Astrocyte (in vitro differentiated cells and primary cell): Measurements from ENCODE around the gene APOB.

DNA sequence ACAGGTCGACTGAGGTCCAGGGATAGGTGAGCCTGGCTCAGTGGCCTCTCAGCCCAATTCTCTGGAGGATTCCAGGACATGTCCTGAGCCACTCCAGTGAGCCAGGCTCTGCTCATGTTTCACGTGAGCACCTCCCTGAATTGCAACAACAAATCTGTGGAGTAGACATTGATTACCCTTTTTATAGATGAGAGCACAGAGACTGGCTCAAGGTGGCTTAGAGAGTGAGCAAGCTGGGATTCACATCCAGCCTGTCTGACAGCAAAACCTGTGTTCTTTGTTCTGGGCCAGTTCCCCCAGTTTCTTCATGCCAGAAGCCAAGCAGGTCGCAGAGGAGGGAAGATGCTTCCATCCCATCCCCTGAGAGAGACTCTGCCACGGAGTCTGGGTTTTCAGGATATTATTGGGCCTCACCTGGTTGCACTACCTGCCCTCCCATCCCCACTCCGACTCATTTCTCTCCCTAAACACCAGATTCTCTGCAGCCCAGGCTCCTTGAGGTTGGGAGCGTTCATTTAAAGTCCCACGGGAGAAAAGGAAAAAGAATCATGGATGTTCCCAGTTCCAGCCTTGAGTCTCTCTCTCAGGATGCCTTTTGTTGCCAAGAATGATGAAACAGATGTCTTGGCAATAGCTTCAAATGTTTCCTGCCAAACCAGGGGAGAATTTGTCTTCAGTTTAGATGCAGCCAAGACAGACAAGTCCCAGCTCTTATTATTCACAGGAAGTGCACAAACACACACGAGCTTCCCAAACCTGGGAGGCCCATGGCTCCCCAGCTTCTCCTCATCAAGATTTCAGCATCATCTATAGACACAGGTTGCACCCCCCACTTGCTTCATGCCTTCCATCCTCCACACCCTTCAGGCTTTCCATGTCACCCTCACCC lies 46.2 kb downstream of the HS1BP3 start:
- PRO-cap: no peak
- RRBS, 2 experiments: no CpG with 5 or more reads among the region's 8 CpGs

DNA sequence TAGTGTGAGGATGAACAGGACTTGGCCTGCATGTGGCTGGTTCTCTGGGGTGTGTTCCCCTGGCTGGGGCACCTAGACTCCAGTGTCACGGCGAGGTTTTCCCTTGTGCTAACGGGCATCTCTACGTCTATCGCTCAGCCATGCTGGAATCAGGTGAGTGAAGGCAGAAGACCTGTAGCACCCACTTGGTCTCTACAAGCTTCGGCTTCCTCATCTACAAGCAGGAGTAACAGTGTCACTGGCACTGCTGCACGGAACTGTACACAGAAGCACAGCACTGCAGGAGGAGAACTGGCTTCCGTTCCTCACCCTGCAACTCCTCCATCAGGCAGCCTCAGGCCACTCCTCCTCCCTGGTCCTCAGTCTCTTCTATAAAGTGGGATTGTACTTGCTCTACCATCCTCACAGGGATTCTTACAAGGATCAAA lies 30.6 kb downstream of the HS1BP3 start:
- PRO-cap: no peak
- RRBS, 2 experiments: no CpG with 5 or more reads among the region's 8 CpGs

GRCh38 chr2:20622774-20623139 lies 28.1 kb downstream of the HS1BP3 start:
- PRO-cap: no peak
- RRBS, 2 experiments: no CpG with 5 or more reads among the region's 9 CpGs

DNA sequence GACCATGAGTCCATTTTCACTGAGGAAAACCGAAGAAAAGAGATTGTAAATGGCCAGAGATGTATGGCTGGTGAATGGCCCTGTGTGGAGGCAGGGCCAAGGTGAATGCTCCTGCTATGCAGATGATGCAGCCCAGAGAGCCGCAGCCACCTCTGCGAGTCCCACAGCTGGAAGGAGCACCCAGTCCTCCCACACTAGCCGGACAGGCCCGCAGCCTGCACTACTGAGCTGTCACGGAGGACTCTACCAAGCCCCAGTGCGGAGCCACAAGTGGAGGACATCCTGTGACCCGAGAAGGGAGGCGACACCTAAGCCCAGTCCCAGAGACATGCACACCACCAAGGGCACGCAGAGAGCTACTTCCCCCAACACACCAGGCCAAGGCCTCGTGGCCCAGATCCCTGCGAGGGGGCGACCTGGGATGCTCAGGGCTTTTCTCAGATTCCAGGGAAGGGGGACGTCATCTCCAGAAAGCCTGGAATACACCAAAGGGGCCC lies 12.9 kb downstream of the HS1BP3 start:
- PRO-cap: no peak
- RRBS, 2 experiments: no CpG with 5 or more reads among the region's 14 CpGs

DNA sequence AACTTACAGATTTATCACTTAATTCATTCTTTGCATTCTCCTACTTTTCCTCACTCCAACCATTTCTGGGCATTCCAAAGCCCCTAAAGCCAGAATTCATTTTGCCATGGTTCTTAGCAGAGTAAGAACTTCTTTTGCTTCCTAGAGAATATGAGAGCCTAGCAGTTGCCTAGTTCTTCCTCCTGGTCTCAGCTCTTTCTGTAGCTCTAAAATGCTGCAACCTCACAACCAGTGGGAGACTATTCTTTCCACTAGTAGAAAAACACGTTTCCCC lies 22.3 kb downstream of the GDF7 start:
- PRO-cap: no peak
- RRBS, 2 experiments: no CpG with 5 or more reads among the region's 1 CpG

GRCh38 chr2:21010774-21011415 lies 33.0 kb downstream of the APOB start:
- PRO-cap: no peak
- RRBS, 2 experiments: no CpG with 5 or more reads among the region's 9 CpGs

- PRO-cap: no peak
- RRBS, 2 experiments: no CpG with 5 or more reads among the region's 9 CpGs
Observed at GRCh38 chr2:21035366-21036458, 8.2 kb downstream of the APOB start.

DNA sequence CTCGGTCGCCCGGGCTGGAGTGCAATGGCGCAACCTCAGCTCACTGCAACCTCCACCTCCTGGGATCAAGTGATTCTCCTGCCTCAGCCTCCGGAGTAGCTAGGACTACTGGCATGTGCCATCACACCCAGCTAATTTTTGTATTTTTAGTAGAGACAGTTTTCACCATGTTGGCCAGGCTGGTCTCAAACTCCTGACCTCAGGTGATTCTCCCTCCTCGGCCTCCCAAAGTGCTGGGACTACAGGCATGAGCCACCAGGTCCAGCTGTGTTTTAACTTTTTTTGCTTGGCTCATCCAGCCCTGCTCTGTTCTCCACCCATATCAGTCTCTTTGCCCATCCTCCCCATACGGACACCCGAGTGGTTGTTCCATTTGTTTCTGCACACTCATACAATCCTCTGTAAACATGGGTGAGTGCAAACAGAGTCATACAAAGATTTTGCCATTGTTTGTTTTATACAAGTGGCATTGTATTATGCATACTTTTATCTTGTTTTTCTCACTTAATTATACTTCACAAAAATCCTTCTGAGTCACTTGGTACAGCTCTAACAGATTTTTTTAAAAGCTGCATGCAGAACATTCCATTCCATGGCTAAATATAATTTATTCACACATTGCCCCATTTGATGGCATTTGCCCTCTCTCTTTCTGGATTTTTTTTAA lies 5.4 kb downstream of the APOB start:
- PRO-cap: no peak
- RRBS, 2 experiments: no CpG with 5 or more reads among the region's 8 CpGs

- PRO-cap: no peak
- RRBS, 2 experiments: 9 to 16% methylated on average over 14 of the region's 60 CpGs
Observed at GRCh38 chr2:21043495-21044501, at the start of gene APOB. Gene APOB, minus strand, starts transcription at chr2:21044073.

DNA sequence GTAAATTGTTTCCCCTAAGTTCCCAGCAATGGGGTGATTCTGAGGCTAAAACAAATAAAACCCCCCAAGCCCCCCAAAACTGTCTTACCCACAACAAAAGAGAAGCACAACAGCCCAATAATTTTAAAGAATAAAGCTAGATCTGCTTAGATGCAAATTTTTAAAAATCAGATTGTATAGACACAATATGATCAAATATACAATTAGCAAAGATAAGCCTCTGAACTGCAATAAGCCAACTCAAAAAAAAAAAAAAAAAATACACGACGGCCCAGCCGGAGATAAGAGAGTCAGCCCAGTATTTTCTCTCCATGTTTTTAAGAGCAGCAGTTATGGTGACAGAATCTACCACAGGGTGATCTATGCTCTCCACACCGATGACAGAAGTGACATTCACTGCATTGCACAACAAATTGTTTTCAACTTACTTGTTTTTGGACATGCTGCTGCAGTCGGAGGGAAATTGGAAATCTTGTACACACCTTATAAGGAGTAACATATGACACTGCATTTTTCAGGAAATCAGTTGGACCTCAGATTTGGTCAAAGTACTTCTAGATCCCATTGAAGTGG lies 23.1 kb upstream of the APOB start:
- PRO-cap: no peak
- RRBS, 2 experiments: no CpG with 5 or more reads among the region's 5 CpGs

GRCh38 chr2:23199370-23199976 lies 185.5 kb upstream of the KLHL29 start:
- PRO-cap: no peak
- RRBS, 2 experiments: no CpG with 5 or more reads among the region's 4 CpGs

DNA sequence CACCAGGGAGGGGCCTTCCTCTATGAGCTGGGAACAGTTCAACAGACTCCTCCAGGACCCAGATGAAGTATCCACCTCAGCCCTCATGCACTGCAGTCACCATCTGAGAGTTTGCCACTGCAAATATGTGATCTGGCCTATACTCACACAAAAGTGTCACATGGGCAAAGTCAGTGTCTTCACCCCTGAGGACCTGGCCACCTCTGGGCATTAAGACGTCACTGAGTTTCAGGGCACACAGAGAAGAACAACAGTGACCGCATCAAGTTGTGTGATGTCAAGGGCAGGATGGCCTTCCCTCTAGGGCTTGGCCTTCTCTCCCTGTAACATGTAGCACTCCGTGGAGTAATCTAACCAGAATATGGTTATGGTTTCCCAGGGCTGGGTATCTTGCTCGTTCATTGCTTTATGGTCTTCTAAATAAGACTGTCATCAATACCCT lies 136.8 kb upstream of the KLHL29 start:
- PRO-cap: no peak
- RRBS, 2 experiments: no CpG with 5 or more reads among the region's 4 CpGs

DNA sequence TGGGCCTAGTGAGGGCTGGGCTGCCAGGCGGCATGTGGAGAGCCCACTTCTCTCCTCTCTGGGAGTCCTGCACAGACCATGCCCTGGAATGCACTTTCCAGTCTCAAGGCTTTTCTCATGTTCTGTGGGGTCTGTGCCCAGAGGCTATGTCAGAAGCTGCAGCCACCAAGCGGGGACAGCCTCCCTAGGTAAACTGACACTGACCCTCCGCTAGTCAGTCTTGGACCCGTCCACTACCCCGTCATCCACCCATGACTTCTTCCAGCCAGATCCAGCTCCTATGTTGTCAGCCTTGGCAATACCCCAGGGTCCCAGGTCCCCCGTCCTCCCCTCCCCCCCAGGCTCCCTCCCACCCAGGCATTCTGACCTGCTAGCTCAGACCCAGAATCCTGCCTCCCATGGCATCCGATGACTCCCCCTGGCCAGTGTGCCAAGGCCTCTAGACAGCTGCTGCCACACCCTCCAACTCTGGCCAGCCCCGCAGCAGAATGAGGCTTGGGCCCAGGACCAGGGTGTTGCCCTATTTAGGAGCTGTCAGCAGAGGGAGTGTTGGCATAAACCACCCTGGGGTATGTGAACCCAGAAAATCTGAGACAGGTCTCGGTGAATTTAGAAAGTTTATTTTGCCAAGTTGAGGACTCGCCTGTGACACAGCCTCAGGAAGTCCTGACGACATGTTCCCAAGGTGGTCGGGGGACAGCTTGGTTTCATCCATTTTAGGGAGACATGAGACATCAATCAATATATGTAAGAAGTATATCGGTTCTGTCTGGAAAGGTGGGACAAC lies 134.2 kb downstream of the KLHL29 start:
- PRO-cap: no peak
- RRBS, 2 experiments: no CpG with 5 or more reads among the region's 13 CpGs

GRCh38 chr2:23526988-23527345 lies 142.0 kb downstream of the KLHL29 start:
- PRO-cap: no peak
- RRBS, 2 experiments: no CpG with 5 or more reads among the region's 10 CpGs

DNA sequence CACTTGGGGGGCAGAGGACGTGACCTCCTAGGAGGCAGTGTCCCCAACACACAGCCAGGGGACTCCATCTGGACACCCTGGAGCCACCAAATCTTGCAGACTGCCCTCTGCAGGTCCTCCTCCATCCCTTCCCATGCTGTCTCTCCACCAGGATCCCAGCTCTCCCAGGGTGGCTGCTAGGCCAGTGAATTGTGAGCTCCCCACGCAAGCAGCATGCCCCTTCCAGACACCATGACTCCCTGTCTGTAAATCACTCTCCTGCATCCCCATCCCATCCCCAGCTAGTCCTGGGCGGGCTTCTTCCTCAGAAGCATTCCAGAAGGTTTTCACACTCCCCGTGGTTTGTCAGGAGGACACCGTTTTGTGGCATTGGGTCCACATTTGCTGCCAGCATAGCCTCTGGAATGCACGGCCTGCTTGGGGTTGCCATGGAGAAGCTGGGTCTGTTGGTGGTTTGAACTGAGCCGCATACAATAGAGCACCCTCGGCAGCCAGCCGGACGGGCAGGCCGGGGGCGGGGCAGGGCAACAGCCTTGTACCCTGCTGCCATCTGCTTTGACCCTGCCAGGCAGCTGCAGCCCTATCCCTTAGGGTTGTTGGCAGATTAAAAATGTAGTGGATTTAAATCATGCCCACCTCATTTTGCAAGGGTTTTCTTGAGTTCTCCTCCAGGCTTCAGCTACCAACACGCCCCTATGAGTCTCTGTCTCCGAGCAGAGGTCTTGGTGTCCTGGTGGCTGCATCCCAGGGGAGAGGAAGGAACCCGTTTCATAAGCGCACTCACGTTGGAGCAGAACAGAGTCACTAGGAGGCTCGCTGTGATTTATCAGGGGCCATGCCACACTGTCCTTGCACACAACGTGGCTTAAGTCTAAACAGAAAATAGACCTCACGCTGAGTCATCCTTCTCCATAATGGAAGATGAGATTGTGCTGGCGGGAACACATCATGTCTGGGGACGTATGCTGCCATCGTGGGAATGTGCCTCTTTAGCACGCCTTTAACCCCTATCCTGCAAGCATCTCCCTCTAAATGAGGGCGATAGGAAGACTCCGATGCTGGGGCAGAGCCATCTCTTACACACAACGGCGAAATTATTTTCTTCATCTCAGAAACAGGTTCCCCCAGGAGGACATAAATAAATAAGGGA lies 211.1 kb downstream of the KLHL29 start:
- PRO-cap: no peak
- RRBS, 2 experiments: no CpG with 5 or more reads among the region's 28 CpGs

DNA sequence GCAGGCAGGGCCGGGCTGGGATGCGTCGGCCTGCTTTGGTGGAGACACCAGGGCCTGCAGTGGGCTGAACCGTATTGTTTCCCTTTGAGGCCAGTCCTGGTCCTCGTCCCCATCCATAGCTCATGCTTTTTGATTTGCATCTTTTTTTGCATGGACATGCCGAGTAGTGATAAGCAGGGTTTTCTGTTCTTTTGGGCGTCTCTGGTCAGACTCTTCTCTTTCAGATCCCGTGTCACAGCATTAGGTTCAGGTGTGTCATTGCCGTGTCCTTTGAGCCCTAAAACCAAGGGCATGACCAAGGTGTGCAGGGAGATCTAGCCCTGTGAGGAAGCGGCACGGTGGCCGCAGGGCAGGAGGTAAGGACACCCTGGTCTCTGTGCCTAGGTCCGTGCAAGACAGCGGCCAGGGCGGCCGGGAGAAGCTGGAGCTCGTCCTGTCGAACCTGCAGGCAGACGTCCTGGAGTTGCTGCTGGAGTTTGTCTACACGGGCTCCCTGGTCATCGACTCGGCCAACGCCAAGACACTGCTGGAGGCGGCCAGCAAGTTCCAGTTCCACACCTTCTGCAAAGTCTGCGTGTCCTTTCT lies 235.5 kb downstream of the ATAD2B start:
- PRO-cap: no peak
- RRBS, 2 experiments: no CpG with 5 or more reads among the region's 25 CpGs

DNA sequence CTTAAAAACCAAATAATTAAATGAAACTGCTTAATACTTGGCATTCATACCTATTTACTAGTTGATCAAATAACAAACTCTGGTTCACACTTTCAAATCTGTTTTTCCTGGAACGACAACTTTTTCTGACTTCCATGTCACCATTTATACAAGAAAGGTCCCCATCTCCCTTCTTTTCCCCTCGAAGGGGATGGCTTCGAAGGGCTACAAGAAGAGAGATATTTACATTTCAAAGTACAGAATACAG lies 39.2 kb downstream of the ATAD2B start:
- PRO-cap: no peak
- RRBS, 2 experiments: no CpG with 5 or more reads among the region's 3 CpGs

DNA sequence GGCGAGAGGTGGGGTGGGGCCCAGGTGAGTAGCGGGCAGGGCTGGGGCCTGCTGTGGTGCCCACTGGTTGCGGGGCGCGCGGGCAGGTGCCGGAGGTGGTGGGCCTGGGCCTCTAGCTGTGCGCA lies 857 bp upstream of the SF3B6 start:
- PRO-cap: no peak
- RRBS, 2 experiments: no CpG with 5 or more reads among the region's 8 CpGs

GRCh38 chr2:24124308-24124664 lies 1.0 kb downstream of the FAM228B start:
- PRO-cap: no peak
- RRBS, 2 experiments: no CpG with 5 or more reads among the region's 1 CpG

DNA sequence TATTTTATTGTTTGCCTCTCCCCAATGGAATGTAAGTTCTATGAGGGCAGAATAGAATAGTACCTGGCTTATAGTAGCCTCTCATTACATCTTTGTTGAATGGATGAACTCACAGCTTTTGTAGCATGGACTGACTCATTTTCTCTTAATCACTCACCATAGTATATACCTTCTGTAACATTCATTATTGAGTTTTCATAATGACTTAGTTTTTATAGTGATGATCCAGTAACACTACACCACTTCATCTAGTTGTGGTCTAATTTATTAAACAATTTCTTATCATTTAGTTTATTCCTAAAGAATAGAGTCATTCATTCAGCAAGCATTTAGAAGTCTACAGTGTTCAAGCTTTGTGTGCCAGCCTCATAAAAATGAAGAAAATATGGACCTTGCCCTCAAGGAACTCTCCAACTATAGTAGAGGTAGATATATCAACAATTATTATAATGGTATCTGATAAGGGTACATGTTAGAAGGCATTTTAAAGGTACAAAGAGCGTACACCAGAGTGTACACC lies 31.0 kb downstream of the NCOA1 start:
- PRO-cap: no peak
- RRBS, 2 experiments: no CpG with 5 or more reads among the region's 1 CpG